Measurements from ENCODE around the genes LIPJ and IFIT1.

GRCh38 chr10:87635708-87636026 lies 24.0 kb upstream of the PAPSS2 start:
- PRO-cap, 4 experiments = no peak in any of the 4 experiments
- RAMPAGE, long total RNA, 4 experiments = no peak in any of the 4 experiments

DNA sequence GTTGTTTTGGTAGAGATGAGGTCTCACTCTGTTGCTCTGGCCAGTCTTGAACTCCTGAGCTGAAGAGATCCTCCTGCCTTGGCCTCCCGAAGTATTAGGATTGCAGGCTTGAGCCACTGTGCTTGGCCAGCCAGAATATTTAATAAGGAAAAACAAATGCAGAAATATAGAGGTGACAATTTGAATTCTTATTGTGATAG lies 4.3 kb downstream of the PAPSS2 start:
- PRO-cap, 4 experiments = no peak in any of the 4 experiments
- RAMPAGE, long total RNA, 4 experiments = no peak in any of the 4 experiments

GRCh38 chr10:87668496-87668920 lies 8.8 kb downstream of the PAPSS2 start:
- PRO-cap, 4 experiments = no peak in any of the 4 experiments
- RAMPAGE, long total RNA, 4 experiments = no peak in any of the 4 experiments

- PRO-cap, 4 experiments = no peak in any of the 4 experiments
- RAMPAGE, long total RNA, 4 experiments = no peak in any of the 4 experiments
Observed at GRCh38 chr10:87670243-87670837, 10.7 kb downstream of the PAPSS2 start.

DNA sequence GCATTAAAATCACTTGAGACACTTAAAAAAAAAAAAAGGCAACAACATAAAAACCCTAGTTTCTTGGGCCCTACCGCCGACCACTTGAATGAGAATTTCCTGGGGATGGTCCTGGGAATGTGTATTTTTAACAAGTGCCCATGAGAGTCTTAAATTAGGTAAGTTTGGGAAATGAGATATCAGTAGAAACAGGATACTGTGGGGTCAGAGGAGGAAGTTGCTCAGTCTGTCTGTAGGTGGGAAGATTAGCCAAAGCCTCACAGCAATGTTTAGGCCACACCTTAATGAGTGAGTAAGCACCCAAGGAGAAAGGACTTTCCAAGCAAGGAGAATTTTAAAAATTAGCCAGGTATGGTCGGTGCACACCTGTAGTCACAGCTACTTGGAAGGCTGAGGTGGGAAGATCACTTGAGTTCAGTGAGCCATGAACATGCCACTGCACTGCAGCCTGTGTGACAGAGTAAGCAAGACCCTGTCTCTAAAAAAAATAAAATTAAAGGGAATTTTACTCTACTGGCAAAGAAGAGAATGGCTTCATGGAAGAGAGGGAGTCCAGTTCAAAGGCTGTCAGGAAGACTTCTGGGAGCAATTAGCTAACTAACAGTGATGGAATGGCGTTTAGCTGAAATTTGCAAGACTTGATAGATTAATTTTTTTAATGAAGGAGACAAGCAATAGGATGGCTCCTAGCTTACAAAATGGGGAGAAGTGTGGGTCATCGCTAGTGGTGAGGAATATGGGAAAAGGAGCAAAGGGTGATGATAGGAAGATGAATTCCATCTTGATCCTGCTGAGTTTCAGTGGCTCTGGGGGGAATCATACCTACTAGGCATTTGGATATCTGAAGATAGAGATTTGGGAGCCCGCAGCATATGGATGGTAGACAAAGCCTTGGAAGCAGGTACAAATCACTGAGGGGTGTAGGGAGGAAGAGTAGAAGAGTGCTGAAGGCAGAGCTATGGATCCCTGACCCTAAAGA lies 32.1 kb downstream of the PAPSS2 start:
- PRO-cap, 4 experiments = no peak in any of the 4 experiments
- RAMPAGE, long total RNA, 4 experiments = no peak in any of the 4 experiments

DNA sequence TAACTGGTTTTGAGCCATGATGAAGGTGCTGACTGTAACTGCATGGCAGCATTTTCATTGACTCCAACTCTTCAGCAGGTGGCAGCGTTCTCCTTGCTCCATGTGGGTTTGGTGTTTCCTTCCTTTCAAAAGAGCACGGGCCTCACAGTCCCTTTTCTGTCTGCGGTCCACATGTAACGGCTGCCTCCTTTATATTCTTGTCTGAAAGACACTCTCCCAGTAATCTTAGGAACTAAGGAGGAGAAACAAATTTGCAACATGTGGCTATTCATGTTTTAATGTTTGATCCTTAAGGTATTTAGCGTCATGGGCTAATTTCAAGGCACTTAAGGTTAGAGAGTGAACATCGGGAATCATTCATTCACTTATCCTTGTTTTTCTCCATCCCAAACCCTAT lies 12.5 kb downstream of the KLLN start:
- PRO-cap, 4 experiments = no peak in any of the 4 experiments
- RAMPAGE, long total RNA, 4 experiments = no peak in any of the 4 experiments

GRCh38 chr10:87873686-87874497 lies 10.5 kb downstream of the PTEN start:
- PRO-cap, 4 experiments = peak in 1 of 4 experiments; most common plus-strand start chr10:87873877 (in 1)
- RAMPAGE, long total RNA, 4 experiments = no peak in any of the 4 experiments

GRCh38 chr10:87926253-87926817 lies 62.9 kb downstream of the PTEN start:
- PRO-cap, 4 experiments = no peak in any of the 4 experiments
- RAMPAGE, long total RNA, 4 experiments = no peak in any of the 4 experiments

DNA sequence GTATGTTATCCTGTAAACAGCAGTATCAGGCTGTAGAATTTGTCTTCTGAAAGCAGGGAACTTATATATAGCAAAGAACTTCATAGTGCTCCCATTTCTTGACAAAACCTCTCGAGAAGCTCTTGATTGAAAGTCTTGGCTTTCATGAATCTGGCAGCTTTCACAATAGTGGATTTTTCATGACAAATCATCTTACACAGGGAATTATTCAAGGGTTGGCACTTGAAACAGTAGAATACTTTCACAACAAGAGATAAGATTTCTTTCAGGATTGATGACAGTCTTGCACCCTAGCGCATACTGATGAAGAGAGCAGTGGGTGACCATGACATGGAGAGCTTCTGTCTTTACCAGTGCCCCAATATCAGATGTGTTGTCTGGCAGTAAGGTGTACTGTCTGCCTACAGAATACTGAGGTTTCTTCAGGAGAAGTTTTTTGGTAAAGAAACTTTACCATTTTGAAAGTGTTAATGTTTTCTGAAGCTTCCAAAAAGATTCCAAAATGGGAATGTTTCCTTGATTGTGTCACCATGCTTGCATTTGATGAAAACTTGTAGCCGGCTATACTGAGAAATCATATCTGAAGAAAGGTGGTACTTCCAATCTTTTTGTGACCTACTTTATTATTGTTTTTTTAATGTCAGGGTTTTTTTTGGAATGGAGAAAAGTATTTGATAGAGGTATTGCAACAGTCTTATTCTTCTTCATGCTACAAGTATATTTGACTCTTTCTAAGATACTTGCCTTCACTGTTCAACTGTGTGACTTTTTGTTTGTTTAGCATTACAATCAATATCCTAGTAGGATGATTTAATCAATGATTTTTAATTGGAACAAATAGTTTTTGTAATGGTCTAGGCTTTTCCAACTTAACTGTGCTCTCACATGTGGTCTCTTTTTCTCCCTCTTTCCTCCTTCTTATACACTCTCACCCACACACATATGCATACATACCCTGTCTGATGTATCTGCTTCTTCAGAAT lies 72.6 kb downstream of the PTEN start:
- PRO-cap, 4 experiments = no peak in any of the 4 experiments
- RAMPAGE, long total RNA, 4 experiments = no peak in any of the 4 experiments

DNA sequence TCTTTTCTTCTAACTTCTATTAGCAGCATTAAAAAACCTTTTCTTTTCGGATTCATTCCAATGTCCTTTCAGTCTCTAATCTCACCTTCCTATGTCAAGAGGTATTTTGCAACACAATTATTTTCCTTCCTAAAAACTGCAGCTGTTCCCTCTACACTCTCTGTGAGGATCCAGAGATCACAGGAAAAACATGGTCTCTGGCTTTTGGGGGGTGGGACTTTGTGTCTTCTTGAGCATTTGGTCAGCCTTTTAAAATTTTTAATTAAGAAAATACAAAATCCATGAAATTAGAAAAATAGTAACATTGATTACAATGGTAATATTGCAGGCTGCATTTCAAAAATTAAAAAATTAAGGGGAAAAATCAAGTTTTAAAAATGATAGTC lies 107.6 kb downstream of the RNLS start:
- PRO-cap, 4 experiments = no peak in any of the 4 experiments
- RAMPAGE, long total RNA, 4 experiments = no peak in any of the 4 experiments

DNA sequence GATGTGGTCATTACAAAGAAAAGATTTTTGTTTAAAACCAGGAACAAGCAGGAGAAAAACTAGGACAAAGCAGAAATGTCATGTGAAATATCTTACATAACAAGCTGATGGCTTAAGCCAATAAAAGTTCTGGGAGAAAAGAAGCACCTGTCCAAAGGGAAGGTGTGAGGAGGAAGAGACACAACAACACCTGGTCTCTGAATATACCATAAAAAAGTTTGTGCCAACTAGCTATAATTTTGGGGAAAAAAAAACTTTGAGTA lies 85.5 kb downstream of the RNLS start:
- PRO-cap, 4 experiments = no peak in any of the 4 experiments
- RAMPAGE, long total RNA, 4 experiments = no peak in any of the 4 experiments

DNA sequence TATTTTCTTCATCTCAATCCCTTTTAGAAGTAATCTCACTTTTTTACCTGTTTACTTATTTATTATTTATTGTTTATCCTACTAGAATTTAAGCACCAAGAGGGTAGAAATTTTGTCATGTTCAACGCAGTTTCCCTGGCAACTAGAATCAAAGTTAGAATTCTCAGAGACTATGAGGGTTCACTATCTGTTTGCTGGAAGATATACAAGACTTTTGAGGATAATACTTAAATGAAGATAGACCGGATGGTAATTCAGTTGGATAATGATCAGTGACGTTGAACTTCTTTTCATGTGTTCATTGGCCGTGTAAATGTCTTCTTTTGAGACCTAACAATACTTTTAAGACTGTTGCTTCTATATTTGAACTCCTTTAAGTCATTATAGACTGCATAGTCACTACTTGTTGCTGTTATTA lies at the start of gene LIPJ:
LIPJ (plus strand) TSS at position 166 of the 418 bp plus-strand sequence.
- PRO-cap, 4 experiments = no peak in any of the 4 experiments
- RAMPAGE, long total RNA, 4 experiments = no peak in any of the 4 experiments

GRCh38 chr10:88988847-88989314 lies 1.7 kb upstream of the FAS start:
- PRO-cap, 4 experiments = no peak in any of the 4 experiments
- RAMPAGE, long total RNA, 4 experiments = no peak in any of the 4 experiments

- PRO-cap, 4 experiments = peak in 1 of 4 experiments; most common minus-strand start chr10:89130038 (in 1)
- RAMPAGE, long total RNA, 4 experiments = no peak in any of the 4 experiments
Observed at GRCh38 chr10:89129883-89130495, 77.1 kb downstream of the CH25H start.

GRCh38 chr10:89248887-89249629 lies 2.5 kb downstream of the LIPA start:
- PRO-cap, 4 experiments = peak in 4 of 4 experiments; most common plus-strand start chr10:89249319 (in 4)
- RAMPAGE, long total RNA, 4 experiments = no peak in any of the 4 experiments

- PRO-cap, 4 experiments = no peak in any of the 4 experiments
- RAMPAGE, long total RNA, 4 experiments = no peak in any of the 4 experiments
Observed at GRCh38 chr10:89277932-89278776, 23.7 kb upstream of the IFIT2 start.

GRCh38 chr10:89337498-89338044 lies 9.8 kb downstream of the IFIT3 start:
- PRO-cap, 4 experiments = no peak in any of the 4 experiments
- RAMPAGE, long total RNA, 4 experiments = no peak in any of the 4 experiments

GRCh38 chr10:89392113-89392830 lies at the start of gene IFIT1:
Gene IFIT1, plus strand, starts transcription at chr10:89392623.
- PRO-cap, 4 experiments = peak in 4 of 4 experiments; most common plus-strand start chr10:89392623 (in 2); most common minus-strand start chr10:89392439 (in 1)
- RAMPAGE, long total RNA, 4 experiments = start-site peak on the plus strand in 4 of 4 experiments, at chr10:89392621-89392658 at its widest, 156 to 446 reads per replicate

DNA sequence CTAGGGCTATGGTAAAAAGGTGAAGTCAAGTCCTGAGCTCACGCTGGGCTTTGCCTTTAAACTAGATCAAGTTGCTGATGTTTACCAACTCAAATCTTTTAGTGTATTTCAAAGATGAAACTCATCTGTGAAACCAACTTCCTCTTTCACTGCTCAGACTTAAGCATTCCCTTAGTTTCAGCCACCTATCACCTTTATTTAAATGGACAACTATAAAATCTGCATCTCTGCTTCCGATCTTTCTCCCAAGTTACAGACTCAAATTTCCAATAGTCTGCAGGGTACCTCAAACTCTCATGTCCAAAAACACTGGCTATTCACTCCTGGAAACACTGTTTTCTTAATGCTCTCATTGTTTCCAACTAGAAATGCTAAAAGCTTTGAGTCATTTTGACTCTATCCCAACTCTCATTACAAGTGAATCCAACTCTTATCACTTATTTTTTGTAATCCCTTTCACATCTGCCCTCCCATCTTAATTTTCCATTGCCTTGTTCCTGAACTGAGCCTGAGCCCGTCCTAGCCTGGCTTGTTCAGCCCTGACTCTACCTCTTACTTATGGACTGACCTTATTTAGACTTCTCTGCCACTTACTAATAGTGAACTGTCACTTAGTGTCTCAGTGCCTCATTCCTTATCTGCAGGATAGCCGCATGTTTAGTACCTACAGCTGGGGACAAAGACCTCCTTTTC lies 56.8 kb downstream of the SLC16A12 start:
- PRO-cap, 4 experiments = no peak in any of the 4 experiments
- RAMPAGE, long total RNA, 4 experiments = no peak in any of the 4 experiments

- PRO-cap, 4 experiments = no peak in any of the 4 experiments
- RAMPAGE, long total RNA, 4 experiments = no peak in any of the 4 experiments
Observed at GRCh38 chr10:89556461-89556817, 21.0 kb upstream of the SLC16A12 start.